Ureter (tissue), 1 donor: ENCODE measurements around a stretch of chr6.

GRCh38 chr6:117536279-117536756, 53.8 kb downstream of the DCBLD1 start:
- PRO-cap = no peak

DNA sequence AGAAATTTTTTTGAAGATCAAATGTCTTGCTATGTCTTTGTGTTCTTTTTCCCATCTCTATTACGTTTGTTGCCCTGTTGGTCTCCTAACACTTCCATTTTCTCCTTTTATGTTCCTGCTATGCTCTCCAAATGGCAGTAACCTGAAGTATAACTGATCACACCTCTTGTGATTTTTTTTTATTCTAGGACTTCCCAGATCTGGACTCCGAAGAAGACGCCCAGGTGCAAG, 764 bp upstream of the ASF1A start:
- PRO-cap = no peak

- PRO-cap = no peak
These were observed 7.0 kb downstream of the FAM184A start for GRCh38 chr6:119071307-119072040.

GRCh38 chr6:119181320-119181574, 102.8 kb upstream of the FAM184A start:
- PRO-cap = no peak

- PRO-cap = no peak
These were observed 88.2 kb downstream of the MAN1A1 start for GRCh38 chr6:119261341-119261766.

GRCh38 chr6:119312279-119312846, 37.2 kb downstream of the MAN1A1 start:
- PRO-cap = no peak

GRCh38 chr6:121437309-121437684, 1.9 kb downstream of the GJA1 start:
- PRO-cap = bidirectional peak, plus-strand start at chr6:121437568, minus-strand start at chr6:121437123

- PRO-cap = no peak
These were observed 415.6 kb downstream of the GJA1 start for GRCh38 chr6:121851023-121851455.

DNA sequence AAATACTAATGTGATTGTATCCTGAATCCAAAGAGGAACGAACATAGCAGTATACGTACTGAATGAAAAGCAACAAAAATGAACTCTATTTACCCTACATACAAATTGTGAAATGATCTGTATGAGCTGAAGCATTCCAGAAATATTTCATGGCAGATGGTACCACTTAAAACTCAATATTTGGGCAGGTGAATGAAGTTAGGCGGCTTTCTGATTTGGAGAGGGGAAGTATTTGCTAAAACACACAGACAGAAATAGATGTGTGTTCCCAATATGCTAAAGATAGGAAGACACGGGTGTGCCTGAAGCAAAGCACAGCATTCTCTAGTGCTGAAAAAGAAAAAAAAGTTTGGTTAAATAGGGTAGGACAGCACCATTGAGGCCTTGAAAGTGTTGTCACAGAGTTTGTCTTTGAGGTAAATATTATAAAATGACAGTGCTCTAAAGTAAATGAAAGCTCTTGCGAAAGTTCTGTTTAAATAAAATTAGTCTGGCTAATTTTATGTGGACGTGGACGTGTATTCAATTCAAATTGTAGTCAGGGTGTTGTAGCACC, 252.2 kb upstream of the HSF2 start:
- PRO-cap = no peak

- PRO-cap = unidirectional peak, minus-strand start at chr6:122790541
These were observed 1.3 kb downstream of the SMPDL3A start for GRCh38 chr6:122790369-122790761.

DNA sequence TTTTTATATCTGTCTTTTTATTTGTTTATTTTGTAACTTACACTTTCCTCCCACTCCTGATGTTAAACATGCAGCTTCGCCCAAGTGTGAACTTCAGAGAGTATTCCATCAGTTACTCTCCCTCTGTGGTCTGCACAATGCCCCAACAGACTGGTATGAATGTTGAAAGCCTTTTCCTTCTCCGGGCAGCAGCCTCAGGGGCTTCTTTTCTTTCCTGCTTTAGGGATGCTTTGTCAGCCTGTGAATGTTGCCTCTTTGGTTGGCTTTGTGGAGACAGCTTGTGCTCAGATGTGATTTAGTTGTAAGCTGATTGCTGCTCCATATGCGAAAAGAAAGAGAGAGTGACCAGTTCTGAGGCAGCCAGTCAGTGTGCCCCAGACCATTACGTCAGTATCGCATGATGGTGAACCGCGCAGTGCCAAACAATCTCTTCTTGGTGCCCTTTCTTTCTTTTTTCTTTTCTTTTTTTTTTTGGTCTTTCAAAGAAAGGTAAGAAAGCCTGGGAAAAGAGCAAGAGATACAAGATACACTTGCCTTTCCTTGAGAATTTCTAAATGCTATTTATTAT, 44.1 kb downstream of the SMPDL3A start:
- PRO-cap = no peak

- PRO-cap = no peak
These were observed 197.2 kb downstream of the TRDN start for GRCh38 chr6:123439392-123440050.

GRCh38 chr6:125201842-125202705, 48.5 kb downstream of the TPD52L1 start:
- PRO-cap = no peak

GRCh38 chr6:125203302-125203885, 49.8 kb downstream of the TPD52L1 start:
- PRO-cap = no peak

- PRO-cap = no peak
These were observed 3.3 kb upstream of the HEY2 start for GRCh38 chr6:125746200-125746515.

- PRO-cap = bidirectional peak, plus-strand start at chr6:125747088, minus-strand start at chr6:125746863
These were observed 2.7 kb upstream of the HEY2 start for GRCh38 chr6:125746569-125747255.

DNA sequence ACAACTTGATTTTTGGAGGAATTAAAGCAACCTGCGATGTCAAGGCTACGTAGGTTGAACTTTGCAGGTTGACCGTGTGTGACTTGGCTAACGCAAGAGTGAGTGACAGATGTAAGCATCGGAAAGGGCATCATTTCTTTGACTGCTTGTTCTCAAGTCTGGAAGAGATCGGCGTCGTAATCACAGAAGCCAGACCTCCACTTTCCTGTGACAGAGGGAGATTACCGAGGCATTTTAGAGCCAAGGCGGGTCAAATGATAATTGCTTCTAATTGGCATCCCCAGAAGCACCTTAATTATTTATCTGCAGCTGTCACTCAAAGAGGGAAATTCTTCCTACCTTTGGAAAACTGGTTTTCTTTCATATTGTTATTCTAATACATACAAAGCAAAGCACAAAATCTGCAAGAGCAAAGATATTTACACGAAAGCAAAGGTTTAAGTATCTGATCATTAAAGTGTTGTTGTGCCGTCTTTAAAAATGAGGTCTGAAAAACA, 889 bp downstream of the HEY2 start:
- PRO-cap = no peak

DNA sequence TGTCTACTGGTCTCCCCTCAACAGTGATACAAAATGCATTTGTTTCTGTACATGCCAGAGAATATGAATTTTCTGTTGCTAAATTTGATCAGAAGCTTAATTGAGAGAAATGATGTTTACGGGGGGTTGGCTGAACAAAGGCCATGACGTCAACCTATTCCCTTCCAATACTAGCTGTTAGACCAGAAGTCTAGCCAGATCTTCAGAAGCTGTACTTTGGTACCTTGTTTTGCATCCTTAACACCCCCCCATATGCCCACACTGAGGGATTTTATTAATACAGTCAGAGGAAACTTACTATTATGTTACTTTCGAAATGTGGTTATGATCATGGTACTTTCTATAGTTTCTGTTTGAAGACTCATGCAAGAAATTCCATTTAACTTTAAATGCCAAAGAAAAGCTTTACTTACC, 3.1 kb downstream of the NCOA7 start:
- PRO-cap = no peak

GRCh38 chr6:125802925-125803478, 12.2 kb downstream of the NCOA7 start:
- PRO-cap = no peak

DNA sequence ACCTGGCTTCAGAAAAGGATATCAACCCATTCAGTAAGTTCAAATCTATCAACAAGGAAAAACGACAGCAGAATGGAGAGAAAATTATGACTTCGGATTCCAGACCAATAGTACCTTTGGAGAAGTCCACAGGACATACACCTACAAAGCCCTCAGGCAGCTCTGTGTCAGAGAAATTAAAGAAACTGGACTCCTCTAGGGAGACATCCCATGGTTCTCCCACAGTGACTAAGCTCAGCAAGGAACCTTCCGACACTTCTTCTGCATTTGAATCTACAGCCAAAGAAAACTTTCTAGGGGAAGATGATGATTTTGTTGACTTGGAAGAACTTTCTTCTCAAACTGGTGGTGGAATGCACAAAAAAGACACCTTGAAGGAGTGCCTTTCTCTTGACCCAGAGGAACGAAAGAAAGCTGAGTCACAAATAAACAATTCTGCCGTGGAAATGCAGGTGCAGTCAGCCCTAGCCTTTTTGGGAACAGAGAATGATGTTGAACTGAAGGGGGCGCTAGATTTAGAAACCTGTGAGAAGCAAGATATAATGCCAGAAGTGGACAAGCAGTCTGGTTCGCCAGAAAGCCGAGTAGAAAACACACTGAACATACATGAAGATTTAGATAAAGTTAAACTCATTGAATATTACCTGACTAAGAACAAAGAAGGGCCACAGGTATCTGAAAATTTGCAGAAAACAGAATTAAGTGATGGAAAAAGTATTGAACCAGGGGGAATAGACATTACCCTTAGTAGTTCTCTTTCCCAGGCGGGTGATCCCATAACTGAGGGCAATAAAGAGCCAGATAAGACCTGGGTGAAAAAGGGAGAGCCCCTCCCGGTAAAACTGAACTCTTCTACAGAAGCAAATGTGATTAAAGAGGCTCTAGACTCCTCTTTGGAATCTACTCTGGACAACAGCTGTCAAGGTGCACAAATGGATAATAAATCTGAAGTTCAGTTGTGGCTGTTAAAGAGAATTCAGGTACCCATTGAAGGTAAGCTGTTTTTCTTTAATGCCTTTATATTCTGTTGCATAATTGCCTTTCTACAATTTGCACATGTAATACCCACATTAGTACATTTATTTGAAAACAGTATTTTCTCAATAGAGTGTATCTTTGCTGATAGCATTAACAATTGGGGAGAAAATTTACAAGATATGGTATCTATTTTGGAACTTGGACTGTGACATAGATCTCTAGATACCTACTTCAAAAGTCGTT, 67.2 kb upstream of the HINT3 start:
- PRO-cap = no peak